Diencephalon (tissue), 2 donors: Measurements from ENCODE around the genes UQCC5 and RFT1.

- RAMPAGE, long total RNA = no peak
Measured at GRCh38 chr3:52299926-52300678, 12.5 kb downstream of the GLYCTK start.

- RAMPAGE, long total RNA = no peak
Measured at GRCh38 chr3:52349621-52350007, 33.5 kb downstream of the DNAH1 start.

DNA sequence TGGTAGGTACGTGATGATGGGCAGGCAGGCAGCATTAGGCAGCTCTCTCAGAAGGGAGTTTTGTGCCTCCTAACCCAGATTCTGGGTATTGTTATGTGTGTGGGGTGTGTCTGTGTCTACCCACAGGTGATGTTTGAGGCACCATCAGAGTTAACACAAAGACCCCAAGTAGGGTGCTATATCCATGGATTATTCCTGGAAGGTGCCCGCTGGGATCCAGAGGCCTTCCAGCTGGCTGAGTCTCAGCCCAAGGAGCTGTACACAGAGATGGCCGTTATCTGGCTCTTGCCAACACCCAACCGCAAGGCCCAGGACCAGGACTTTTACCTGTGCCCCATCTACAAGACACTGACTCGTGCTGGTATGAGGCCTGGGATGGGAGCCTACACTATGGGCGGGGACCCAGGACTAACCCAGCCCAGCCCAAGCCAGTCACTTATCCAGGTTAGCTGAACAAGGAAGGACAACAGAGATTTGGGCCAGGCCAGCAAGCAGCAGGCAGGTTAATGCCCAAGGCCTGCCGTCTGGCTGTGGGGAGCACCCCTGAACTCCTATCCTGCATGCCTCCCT, 10.3 kb downstream of the BAP1 start:
- RAMPAGE, long total RNA = no peak

GRCh38 chr3:52401221-52402106, 8.3 kb downstream of the BAP1 start:
- RAMPAGE, long total RNA = no peak

DNA sequence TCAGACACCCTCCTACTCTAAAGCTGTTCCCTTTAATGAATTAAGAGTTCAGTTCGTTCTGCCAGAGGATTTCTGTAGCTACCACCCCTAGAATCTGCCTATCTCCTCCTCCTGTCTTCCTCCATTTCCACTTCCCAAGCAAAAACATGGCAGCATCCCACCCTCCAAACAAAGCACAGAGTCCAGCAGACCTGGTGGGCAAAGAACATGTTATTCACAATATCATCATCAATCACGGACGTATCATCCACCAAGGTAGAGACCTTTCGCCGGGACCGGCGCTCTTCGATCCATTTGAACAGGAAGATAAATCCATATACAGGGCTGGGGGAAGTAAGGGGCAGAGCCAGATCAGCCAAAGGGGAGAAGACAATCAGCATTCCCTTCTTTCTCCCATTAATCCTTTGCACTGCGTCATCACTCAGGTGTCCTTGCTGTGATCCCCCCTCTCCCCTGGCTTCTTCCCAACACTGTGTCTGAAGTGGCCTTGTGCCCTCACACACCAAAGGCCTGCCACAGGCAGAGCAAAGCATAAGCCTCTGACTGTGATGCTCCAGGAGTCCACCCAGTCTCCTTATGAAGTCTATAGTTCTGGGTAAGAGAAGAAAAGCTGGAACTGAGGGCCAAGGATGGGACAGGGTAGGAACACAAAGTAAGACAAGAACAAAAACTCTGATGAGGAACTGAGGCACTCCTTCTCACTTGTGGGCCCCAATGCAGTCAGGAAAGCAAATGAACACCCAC, 1.4 kb downstream of the BAP1 start:
- RAMPAGE, long total RNA = no peak

DNA sequence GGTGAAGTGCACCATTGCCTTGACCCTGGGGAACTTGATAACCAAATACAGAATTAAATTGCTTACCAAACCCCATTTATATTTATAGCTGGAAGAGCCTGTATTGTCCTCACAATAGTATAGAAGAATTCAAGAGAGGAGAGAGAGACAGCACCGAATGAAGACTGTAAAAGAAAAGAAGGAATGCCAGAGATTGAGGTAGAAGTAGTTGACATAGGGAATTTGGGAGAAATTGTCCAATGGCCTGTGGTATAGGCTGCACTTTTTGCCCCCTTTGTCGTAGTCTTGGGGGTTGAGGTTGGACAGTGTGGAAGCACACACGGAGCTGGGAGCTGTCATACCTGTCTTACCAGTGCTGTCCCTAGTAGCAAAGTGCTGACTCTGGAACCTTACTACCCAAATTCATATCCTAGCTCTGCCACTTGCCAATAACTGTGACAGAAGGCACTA, 2.3 kb downstream of the PHF7 start:
- RAMPAGE, long total RNA = no peak

GRCh38 chr3:52477860-52478880, 17.0 kb upstream of the STAB1 start:
- RAMPAGE, long total RNA = no peak

DNA sequence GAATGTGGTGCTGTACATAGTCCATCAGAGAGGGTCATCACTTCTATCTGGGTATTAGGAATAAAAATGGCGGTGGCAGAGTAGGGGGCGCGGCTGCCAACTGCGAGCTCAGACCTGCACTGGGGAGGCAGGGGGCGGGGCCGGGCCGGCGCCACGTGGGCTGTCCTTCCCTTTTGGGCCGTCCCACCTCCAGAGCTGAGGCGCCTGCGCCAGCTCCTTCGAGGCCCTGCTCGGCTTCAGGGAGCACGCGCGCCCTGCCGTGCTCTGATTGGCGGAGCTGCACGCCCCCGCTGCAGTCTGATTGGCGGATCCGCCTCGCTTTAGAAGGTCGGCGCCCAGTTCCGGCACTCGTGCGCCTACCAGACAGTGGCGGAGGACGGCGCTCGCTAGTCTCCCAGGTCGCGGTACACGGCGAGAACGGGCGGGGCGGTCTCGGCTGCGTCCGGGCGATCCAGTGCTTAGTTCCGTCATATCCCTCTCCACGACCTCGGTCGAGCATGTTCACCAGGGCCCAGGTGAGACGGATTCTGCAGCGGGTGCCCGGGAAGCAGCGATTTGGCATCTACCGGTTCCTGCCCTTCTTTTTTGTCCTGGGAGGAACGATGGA, at the start of gene UQCC5:
UQCC5 (plus strand) TSS at position 347 of the 607 bp plus-strand sequence.
- RAMPAGE, long total RNA = start-site peak on the plus strand centred at position 428 of the sequence, 162 bp wide, 344 and 460 reads in 2 replicates

GRCh38 chr3:52550417-52550870, 14.0 kb downstream of the UQCC5 start:
- RAMPAGE, long total RNA = no peak

DNA sequence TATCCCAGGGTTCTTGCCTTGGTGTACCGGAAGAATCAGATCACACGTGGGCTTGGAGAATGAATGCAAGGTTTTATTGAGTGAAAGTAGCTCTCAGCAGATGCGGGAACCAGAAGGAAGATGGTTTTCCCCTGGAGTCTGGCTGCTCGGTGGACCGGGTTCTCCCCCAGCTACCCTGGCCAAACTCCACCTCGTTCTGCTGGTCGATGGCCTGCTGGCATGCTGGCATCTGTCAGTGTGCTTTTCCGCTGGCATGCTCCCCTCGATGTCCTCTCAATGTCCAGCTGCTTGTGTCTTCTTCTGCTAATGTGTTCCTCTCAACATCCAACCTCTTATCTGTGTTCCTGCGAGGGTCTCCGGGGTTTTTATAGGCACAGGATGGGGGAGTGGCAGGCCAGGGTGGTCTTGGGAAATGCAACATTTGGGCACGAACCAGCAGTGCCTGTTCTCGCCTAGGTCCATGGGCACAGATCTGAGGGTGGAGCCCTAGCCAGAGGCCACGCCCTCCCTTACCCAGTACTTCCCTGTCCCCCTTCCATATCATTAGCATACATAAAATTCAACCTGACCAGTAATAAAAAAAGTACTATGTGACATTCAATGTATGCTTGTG, 6.7 kb downstream of the SPCS1 start:
- RAMPAGE, long total RNA = no peak

DNA sequence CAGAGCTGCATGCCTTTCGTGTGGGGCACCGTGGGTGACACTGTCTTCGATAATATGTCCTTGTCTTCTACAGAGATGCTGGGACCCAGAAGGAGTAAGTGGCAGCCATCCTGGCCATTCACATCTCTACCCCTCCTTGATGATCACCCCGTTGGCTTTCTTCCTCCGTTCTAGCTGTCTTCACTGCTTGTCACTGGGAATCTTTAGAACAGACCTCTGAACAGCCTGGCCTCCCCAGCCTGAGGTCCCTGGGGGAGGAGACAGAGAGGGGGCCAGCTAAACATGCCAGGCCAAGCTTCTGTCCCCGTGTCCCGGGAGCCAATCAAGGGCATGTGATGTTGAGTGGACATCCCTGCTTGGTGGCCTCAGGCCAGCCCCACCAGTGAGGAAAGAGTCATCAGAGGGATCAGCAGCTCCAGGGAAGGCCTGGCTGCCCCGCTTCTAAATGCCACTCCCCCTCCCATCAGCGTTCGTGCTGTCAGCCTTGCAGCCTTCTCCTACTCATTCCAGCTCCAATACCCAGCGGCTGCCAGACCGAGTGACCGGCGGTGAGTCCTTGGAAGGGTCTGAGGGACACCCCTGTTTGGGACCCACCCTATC, 7.0 kb upstream of the ITIH3 start:
- RAMPAGE, long total RNA = no peak

DNA sequence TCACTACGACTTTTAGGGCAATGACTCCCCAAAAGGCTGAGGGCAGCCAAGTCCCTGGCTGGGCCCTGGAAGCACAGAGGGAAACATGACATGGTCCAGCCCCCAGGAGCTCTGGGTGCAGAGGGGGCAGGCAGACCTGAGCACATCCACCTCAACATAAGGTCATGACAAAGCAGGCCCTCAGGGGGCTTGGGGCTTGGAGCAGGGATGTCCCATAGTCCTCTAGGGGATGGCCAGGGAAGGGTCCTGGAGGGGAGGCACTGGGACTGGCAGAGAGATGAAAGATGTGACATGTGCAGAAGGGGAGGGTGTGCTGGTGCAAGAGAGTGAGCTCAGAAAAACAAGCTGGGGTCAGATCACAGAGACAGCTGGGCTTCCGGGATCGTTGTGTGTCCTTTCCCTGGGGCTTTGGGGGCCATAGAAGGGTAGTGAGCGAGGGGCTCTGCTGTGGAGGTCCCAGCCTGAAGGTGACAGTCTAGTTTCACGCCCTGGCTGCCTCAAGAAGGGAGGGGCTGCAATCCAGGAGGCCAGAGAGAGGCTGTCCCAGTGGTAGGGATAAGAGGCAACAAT, 618 bp upstream of the ITIH3 start:
- RAMPAGE, long total RNA = no peak

DNA sequence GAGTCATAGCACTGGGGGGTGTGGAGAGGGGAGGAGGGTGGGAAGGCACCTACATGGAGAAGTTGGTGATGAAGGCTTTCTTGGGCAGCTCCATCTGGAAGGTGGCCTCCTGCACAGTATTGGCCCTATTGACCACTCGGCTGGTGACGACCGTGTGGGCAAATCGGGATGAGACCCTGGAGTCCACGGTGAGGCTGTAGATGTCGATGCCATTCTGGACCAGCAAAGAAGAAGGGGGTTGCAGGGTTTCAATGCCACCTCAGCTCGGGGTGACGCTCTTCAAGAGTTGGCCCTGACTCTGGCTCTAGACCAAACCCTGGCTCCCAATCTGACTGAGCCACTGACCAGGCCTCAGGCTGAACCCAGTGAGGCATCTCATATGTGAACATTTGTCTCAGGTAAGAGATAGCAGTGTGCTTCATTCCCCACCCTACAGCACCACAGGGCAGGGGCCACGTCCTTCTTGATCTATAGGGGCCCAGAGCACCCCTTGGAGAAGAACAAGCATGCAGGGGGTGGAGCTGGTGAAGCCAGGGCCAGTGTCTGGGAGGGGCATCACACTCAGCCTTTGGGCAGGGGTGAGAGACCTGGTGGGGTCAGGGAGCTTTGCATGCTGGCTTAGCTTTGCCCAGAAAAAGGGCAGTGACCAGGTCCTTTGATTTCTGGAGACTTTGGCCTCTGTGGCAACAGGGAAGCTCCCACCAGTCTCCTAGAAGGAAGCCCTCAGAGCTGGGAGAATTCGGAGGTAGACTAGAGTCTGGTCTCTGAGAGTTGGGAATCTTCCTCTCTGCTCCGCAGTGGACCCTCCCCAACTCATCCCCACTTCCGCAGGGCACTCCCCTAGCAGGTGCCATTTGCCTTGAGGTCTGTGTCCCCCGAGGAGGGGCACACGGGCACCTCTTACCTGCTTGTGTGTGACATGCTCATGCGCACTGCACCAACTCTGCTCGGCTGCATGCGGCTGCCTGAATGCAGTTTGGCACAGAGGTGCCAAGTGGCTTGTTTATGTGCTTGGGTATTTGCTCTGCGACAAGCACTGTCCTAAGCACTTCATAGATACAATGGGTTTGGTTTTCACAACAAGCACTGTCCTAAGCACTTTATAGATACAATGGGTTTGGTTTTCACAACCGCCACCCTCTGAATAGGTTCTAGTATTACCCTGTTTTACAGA, 1.0 kb downstream of the ITIH4 start:
- RAMPAGE, long total RNA = no peak

- RAMPAGE, long total RNA = no peak
Measured at GRCh38 chr3:52892610-52893392, 4.5 kb downstream of the STIMATE start.

DNA sequence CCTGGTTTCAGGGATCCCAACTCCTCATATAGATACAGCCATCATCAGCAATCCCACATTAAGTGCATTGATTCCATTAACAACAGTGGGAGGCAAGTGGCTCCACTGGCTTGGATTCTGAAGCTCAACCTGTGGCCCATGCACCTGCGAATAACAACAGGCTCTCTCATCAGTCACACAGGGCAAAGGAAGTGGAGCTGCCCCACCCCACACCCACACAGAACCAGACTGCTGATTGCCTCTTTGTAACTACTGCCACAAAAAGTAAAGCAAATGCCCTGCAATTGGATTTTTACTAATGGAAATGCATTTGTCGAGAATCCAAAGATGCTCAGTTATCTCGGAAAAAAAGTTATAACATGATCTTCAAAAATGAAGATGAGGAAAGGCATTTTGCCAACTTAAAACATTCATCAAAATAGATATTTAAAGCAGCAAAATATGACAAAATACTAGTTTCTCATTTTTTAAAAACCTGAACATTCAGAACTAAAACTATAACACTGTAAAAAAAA, 14.7 kb downstream of the SFMBT1 start:
- RAMPAGE, long total RNA = no peak

DNA sequence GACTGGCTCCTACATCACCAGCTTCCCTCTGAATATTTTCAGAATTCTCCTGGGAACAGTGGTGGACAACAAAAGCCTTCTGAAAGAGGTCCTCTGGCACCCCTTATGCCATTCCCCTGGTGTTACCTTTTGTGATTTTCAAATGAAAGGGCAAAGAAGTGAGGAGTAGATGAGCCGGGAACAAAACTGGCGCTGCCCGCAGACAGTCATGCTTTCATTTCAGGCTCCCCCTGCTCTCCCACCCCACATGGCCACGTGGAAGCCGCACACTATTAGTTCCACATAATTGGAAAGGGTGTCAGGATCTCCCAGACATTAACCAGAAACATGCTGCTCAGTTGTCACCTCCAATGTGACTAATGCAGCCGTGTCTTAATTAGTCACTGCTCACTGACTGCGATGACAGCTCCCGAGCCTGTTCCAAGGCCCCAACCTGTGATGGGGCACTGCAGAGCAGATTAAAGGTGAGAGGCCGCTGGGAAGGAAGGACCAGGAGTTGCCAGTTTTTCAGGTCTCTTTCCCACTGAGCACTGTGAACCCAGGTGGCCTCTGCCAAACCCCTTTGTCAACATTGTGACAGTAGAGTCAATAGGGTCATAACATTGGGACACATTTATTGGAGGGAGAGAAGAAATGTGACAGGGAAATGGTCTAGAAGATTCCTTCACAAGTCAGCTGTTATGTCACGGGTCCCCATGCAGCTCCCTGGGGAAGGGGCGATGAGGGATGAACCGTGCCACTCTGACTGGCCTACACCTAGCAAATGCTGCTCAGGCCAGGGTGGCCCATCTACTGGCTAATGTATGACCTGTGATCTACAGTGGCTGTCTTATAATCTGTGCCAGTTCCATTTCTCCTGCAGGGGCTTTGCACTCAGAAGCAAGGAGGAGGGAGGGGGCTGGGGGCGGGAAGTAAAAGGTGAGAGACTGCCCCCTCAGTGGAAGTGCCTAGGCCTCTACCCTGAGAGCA, 38.6 kb upstream of the SFMBT1 start:
- RAMPAGE, long total RNA = no peak

DNA sequence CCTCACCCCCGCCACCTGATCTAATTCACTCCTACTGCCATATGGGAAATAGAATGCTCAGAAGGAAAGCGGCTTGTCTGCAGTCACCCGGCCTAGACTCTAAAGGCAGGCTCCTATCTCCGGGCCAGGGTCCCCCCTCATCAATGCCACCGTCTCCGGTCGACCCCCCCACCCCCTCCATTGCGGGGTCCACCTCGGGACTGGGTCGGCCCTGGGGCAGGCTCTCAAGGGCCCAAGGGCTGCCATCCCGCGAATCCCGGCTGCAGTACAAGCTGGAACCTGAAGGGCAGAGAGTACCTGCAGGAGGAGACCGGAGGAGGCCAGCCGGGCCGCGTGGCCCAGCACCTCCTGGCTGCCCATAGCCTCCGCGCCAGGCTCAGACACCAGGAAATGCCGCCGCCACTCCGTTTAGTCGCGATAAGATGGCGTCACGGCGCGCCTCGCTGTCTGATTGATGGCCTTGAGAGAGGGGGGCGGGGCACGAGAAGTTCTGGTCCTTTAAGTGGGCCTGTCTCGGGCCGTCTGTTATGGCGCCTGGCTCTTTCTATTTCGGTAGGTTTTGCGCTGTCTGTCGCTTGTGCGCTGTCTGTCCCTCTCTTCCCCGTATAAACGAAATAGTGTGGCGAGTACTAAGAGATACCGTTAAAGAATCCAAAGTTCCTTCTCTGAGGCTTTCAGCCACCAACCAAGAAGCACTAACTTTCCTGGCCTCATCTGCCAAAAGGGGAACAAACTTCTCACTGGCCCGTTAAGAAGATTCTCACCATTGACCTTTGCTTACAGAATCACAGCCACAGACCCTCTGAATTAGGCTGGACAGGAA, at the start of gene RFT1:
RFT1 (minus strand) TSS at position 395 of the 823 bp plus-strand sequence.
- RAMPAGE, long total RNA = no peak

DNA sequence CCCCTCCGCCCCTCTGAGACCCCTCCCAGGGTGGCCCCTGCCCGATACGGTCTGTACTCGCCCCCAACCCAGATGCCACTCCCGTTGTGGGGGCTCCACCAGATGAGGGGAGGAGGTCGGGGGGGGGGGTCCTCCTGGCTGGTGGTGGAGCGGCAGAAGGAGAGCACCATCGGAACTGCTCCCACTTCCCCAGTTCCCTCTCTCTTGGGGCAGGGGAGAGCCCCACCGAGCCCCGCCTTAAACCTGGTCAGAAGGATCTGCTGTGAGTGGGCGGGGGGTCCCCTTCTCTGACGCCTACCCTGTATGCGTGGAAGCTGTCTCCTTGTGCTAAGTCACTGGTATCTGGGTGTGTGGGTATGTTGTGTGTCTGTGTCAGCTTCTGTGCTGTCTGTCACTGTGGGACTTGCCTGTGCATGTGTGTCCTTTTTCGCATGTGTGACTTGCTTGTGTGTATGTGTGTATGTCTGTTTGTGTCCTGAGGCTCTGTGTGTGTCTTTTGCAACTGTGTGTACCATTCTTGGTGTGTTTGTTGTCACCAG, 1.2 kb downstream of the PRKCD start:
- RAMPAGE, long total RNA = no peak

DNA sequence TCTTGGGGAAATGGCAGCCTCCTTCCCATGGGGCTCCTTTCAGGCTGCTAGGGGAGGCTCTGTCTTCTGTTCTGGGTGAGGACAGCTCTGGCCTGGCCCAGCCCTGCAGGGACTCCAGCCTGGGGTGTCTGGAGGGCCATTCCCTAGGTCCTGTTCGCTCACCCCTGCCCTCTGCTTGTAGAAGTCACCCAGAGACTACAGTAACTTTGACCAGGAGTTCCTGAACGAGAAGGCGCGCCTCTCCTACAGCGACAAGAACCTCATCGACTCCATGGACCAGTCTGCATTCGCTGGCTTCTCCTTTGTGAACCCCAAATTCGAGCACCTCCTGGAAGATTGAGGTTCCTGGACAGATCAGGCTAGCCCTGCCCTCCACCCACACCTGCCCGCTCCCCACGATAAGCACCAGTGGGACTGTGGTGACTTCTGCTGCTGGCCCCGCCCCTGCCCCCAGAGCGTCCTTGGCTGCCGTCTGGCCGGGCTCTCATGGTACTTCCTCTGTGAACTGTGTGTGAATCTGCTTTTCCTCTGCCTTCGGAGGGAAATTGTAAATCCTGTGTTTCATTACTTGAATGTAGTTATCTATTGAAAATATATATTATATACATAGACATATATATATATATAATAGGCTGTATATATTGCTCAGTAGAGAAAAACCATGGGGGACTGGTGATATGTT, 31.1 kb downstream of the PRKCD start:
- RAMPAGE, long total RNA = no peak

DNA sequence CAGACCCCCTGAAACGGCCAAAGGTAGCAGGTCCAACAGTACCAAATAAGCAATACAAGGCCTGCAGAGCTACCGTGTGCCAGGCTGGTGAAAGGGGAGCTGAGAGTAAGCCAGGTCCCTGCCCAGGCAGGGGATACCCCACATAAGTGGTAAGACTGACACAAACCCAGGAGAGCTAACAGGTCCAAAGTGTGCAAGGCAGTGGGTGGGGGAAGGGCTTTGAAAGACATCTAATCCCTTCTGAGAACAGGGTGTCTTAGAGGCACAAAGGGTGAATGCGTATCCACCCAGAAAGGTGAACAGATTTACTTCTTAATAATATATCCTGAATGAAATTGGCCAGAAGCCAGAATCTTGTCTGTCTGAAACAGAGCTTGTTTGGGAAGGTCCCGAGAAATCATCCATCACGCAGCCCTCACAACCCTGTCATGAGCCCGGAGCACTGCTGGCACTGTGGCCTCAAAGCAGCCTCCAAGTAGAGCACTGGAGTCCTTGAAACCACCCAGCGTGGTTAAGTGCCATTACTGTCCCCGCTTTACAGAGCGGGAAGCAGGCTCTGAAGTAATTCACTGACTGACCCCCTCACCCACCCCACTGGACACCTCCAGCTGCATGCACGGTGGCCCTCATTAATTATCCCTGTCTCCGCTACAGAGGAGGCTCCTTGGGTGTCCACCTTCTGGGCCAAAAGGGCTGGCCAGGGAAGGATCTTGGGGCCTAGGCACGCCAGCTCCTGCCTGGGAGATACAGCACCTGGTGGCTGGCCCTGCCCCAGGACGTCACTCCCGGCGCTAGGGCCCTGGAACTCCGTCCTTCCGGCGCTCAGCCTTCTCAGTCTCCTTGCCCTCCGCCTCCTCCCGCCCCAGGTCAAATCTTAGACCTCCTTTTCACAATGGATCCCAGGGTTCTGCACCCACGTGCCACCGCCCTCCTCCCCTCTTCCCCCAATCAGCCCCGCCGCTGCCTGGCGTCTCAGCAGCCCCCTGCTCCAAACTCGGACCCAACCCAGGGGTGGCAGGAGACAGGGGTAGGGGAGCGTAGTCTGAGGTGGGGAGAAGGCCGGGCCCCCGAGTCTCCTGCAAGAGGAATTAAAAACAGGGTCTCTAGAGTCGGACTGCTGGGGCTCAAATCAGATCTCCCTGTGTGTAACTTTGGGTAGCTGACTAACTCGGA, 1.2 kb downstream of the TKT start:
- RAMPAGE, long total RNA = no peak